Glomerular endothelial cell (primary cell): ENCODE measurements around a stretch of chr19.

GRCh38 chr19:51798978-51799851 lies 4.3 kb downstream of the FPR3 start:
- RAMPAGE, long total RNA = no peak

DNA sequence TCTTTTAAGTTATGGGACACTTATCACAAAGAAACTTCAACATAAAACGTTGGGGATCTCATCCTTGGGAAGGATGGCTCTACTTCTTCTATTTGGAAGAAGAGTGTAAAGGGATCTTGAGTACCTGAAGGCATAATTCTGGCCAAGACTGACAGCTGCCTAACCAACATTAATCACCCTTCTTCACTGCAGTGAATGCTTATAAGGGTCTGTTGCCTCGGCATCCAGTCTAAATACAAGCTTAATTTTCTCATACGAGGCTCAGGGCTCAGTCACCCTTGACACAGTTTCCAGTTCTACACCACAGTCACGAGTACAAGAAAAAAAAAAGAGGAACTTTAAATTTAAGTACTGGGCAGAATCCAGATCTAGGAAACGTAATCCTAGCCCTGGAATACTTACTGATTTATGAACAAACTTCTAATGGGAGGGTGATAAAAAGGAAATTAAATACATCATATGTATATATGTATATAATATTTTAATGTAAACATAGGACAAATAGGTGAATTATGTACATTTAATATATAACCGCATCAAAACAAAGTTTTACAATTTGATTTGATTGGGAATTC lies 9.1 kb downstream of the FPR3 start:
- RAMPAGE, long total RNA = no peak

- RAMPAGE, long total RNA = no peak
Observed at GRCh38 chr19:51830062-51830645, 35.2 kb downstream of the FPR3 start.

DNA sequence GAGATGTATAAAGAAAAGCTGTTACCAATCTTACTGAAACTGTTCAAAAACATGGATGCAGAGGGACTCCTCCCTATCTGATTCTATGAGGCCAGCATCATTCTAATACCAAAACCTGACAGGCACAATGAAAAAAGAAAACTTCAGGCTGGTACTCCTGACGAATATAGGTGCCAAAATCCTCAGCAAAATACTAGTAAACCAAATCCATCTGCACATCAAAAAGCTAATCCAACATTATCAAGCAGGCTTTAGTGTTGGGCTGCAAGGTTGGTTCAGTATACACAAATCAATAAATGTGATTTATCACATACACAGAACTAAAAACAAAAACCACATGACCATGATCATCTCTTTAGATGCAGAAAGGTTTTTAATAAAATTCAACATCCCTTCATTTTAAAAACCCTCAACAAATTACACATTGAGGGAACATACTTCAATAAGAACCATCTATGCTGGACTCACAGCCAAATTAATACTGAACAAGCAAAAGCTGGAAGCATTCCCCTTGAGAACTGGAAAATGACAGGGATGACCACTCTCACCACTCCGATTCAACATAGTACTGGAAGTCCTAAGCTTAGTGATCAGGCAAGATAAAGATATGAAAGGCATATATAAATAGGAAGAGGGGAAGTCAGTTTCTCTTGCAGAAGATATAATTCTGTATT lies 12.5 kb upstream of the ZNF610 start:
- RAMPAGE, long total RNA = no peak

GRCh38 chr19:52528529-52529195 lies 1.2 kb downstream of the ZNF808 start:
- RAMPAGE, long total RNA = no peak

GRCh38 chr19:52942297-52943468 lies 19.5 kb upstream of the ZNF888 start:
- RAMPAGE, long total RNA = no peak

DNA sequence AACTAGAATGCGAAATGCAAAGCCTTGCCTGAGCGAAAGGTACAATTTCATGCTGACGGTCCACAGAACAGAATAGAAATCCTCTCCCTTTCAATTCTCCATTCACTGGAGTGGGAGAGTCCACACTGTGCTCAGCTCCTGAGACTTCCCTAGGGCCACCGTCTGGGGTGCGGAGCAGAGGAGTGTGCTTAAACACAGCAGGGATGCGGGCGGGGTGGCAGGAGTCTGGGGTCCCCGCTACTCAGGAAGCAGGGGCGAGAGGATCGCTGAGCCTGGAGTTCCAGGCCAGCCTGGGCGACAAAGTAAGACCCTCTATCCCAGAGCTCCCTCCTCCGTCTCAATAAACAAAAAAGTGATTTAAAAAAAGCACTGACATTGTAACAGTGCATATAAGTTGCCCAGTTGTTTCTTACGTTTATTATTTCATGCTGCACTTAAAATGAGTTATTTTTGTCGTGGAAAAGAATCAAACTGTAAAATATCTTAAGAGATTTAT lies 626 bp upstream of the ZNF816 start:
- RAMPAGE, long total RNA = no peak

DNA sequence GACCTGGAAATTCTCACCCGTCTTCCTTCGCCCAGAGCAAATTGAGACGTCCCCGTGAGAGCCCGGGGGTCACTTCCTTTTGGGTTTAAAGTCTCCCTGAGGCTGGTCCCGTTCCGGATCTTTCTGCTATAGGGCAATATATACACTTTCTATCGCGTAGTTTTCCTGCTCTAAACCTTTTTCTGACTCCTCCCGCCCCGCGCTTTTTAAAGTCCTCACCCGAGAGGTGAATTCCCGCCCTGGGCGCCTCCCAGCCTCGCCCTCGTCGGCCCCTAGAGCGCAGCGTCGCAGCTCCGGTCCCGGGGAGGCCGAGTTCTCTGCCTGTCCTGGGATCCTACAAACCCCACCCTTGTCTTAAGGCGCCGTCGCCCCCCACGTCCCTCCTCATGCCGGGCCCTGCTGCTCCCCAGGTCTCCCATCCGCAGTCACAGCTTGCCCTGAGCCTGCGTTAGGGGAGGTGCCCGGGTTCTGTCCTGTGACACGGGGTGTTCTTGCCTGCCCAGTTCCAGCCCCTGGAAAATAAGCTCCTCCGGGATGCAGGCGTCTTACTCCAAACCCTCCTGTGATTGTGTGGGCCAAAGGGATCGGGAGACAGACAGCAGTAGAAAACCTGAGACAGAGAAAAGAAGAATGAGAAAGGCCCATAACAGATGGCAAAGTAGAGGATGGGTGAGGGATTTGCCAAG lies 479 bp downstream of the ZNF525 start:
- RAMPAGE, long total RNA = no peak

- RAMPAGE, long total RNA = no peak
Observed at GRCh38 chr19:53389946-53390549, 4.9 kb upstream of the ZNF765 start.

DNA sequence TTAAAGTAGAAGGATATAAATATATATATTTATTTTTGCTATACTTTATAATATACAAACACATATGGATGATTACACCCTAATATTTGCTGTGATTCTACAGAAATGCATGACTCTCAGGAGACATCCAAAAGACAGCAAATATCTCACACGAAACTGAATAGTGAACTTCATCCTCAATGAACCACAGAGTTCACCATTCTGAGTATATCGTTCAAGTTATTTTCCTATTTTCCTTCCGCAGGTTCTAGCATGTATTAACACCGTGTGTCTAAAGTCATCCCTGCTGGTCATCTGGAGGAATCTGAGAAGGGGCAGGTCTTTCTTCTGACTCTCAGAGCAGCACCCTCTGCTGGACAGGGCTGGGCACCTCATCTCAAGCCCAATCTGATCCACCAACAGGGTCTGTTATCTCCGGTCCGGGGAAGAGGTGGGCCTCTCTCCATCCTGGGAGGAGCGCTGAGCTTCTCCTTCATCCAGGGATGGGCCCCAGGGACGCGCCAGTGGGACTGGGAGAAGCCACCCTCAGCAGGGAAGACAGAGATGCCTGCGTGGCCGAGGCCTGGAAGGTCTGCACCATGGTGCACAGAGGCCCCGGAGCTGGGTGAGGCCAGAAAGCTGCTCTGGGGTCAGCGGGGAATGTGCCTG lies 26.1 kb upstream of the ZNF331 start:
- RAMPAGE, long total RNA = no peak

- RAMPAGE, long total RNA = no peak
Observed at GRCh38 chr19:53537079-53537491, 860 bp upstream of the ZNF331 start.

GRCh38 chr19:53539895-53540521 lies 2.1 kb downstream of the ZNF331 start:
- RAMPAGE, long total RNA = no peak

DNA sequence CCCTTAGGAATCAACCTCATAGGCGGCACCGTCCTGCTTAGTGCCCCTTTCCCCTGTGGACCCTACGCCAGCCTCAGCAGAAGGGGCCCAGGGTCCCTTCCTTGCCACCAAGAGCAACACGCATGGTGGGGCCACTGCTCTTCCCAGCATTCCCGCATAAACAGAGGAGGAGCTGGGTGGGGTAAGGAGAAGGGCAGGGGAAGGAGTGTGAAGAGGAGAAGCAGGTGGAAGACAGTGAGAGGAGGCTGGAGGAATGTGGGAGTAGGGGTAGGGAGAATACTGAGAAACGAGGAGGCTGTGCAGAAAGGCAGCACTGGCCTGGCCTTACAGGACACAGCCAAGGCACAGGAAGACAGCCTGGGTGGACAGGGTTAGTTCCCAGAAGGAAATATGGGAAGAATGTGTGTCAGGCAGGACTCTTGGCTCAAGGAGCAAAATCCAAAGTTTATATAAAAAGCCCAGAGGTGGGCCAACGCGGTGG lies 44.0 kb downstream of the ZNF331 start:
- RAMPAGE, long total RNA = no peak

DNA sequence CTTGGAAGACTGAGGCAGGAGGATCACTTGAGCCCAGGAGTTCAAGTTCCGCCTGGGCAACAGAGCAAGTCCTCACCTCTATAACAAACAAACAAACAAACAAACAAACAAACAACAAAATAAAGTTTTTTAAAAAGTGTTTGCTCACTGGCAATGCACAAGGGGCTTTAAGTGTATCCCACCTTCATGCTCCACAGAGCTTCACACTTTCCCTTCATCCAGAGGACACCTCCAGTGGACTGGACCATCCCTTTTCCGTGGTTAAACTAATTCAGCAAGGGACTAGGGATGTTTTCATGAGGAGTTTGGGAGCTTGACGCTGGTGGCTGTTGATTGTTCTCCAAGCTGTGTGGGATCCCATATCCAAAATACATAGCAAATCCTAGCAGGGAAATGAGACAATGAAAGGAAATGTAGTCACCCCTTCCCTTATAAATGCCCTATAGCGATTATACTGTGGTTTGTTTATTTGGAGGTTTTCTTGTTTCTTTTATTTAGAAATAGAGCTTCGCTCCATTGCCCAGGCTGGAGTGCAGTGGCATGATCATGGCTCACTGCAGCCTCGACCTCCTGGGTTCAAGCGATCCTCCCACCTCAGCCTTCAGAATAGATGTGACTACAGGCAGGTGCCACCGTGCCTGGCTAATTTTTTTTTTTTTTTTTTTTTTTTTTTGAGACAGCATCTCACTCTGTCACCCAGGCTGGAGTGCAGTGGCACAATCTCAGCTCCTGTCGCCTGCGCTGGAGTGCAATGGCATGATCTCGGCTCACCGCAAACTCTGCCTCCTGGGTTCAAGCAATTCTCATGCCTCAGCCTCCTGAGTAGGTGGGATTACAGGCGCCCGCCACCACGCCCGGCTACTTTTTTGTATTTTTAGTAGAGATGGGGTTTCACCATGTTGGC lies 31.5 kb upstream of the DPRX start:
- RAMPAGE, long total RNA = no peak

GRCh38 chr19:53849175-53849646 lies 18.5 kb upstream of the MYADM start:
- RAMPAGE, long total RNA = no peak

GRCh38 chr19:54035828-54036254 lies 27.9 kb downstream of the VSTM1 start:
- RAMPAGE, long total RNA = no peak

GRCh38 chr19:54139706-54140080 lies 2.1 kb downstream of the CNOT3 start:
- RAMPAGE, long total RNA = no peak

DNA sequence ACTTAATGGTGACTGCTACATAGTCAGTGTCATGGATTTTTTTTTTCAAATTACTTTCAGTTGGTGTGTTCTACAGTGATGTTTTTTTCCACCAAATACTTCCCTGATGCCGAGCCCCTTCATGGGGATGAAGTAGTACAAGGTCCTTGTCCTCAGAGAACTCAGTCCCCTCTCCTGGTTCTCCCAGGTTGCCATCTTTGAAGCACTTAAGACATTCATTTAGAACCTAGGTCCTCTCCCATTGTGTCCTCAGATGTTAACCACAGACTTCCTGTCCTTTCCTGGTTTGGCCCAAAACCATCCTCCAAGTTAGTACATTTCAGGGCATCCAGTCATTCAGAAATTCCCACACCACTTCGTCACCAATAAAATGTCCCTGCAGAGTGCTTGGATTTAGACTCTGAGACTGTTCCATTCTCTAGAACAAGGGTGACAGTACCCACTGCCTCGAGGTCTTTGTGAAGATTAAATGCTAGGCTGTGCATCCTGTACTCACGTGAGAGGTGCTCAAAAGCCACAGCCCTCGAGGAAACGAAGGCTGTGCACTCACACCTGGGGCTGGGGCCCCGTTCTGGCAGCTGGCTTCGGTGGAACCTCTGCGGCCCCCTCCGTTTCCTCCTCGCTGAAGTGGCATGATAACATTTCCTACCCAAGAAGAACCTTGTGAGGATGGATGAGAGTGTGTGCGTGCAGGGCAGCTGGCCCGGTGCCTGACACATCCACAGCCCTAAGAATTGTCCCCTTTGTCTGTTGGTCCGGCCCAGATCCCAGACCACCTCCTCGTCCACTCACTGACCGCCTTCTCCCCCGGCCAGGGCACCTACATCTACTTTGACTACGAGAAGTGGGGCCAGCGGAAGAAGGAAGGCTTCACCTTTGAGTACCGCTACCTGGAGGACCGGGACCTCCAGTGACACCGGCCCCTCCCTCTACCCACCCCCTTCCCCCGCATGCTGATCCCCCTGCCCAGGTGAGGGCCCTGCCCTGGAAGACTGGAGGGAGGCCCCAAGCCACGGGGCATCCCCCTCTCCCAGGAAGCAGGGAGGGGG lies 4.7 kb downstream of the LENG1 start:
- RAMPAGE, long total RNA = no peak

- RAMPAGE, long total RNA = no peak
Observed at GRCh38 chr19:54173930-54174436, 1.0 kb upstream of the TMC4 start.

GRCh38 chr19:54180533-54181368 lies 7.8 kb upstream of the TMC4 start:
- RAMPAGE, long total RNA = no peak